SK-N-DZ (cell line): ENCODE data around the gene PLSCR5.

DNA sequence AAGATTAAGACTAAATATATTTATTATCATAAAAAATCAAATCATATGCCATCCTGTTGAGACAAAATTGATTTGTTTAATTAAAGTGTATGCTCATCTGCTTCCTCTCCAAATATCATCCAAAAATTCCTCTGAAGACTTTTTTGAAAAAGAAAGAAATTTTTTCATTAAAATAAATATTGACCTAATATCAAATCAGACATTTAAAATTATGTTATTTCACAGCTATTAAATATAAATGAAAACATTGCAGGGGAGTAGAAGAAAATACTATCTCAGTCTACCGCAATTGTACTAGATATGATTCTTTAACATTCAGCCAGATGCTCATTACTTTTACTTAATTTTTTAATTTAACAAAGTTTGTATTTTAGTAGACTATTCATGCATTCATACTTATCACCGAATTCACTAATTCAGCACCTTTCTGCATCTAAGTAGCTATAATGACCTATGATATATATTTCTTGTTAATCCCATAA, 724.6 kb downstream of the PLOD2 start:
RAMPAGE:
- cytosol, long total RNA: no peak
- nucleus, long total RNA: no peak

GRCh38 chr3:146221294-146221608, 29.7 kb downstream of the PLSCR4 start:
RAMPAGE:
- cytosol, long total RNA: no peak
- nucleus, long total RNA: no peak

GRCh38 chr3:146313782-146314353, 63.0 kb upstream of the PLSCR4 start:
RAMPAGE:
- cytosol, long total RNA: no peak
- nucleus, long total RNA: no peak

DNA sequence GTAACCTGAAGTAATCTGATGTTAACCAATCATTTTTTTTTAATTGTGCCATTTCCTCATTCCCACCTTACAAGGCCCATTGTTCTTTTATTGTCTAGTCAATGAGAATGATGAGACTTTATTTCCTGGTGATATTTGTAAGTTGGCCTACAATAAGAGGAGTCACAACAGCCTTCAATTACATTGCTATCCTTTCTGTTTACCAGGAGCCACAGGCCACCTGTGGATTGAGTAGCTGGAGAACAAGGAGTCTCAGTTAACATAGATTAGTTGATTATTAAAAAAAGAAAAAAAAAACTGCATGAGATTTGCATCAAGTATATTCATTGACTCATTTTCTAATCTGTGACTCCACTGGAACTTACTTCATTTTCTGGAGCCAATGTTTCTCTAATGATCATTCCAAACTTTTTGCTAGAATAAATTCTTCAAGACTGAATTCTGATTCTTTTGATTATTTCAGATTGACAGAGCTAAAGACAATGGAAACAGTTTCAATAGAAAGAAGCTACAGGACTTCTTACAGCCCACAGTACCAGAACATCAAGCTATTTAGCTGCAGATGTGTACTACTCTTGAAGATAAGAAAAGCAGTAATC, 37.4 kb downstream of the PLSCR1 start:
RAMPAGE:
- cytosol, long total RNA: no peak
- nucleus, long total RNA: no peak

DNA sequence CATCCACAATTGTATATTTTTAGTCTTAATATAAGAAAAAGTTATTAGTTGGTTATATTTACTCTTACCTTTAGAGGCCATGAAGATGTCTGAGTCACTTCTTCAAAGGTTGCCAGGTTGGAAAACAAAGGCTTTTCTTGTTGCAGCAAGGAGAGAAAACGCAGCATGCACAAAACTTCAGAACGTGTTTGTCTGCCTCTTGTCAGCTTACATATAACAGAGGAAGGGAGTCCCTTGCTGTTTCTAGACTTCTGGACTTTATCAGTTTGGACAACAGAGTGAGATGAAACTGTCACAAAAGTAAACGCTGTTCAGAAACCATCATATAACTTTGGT, at the start of gene PLSCR5:
TSS of gene PLSCR5 (minus strand) at position 215 of the 336 bp plus-strand sequence.
RAMPAGE:
- cytosol, long total RNA: start-site peak on the minus strand centred at position 125 of the sequence, 12 bp wide, 45 and 53 reads in 2 replicates
- nucleus, long total RNA: no peak

DNA sequence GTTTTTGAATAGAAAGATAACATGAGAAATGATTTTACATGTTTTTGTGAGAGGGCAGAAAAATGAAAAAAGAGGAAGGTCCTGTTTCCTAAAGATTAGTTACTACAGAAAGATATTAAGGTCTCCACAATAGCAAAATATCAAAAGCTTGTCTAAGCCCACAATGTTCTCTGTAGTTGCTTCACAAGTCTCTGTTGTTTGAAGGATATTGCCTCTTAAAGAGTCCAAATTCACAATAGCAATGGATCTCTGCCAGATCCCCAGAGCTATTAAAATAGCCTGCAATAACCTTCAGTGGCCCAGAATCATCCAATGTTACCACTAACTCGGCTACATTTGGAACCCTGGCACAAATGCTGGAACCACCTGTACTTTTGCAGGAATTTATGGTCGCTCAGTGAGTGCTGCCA, 298.6 kb upstream of the PLSCR5 start:
RAMPAGE:
- cytosol, long total RNA: no peak
- nucleus, long total RNA: no peak

DNA sequence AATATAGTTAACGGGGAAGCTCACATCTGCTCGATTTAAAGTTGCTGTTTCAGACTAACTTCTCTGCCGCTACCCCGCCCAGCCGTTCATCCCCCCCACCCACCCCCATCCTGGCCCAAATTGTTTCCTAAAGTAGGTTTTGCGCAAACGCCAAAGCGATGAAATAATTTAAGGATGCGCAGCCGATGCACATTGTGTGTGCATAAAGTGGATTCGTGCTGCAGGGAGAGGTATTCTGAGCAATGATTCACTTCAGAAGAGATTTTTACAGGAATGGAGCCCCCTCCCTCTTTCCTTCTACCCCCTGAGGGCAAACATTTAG, 14.8 kb downstream of the ZIC4 start:
RAMPAGE:
- cytosol, long total RNA: no peak
- nucleus, long total RNA: no peak

DNA sequence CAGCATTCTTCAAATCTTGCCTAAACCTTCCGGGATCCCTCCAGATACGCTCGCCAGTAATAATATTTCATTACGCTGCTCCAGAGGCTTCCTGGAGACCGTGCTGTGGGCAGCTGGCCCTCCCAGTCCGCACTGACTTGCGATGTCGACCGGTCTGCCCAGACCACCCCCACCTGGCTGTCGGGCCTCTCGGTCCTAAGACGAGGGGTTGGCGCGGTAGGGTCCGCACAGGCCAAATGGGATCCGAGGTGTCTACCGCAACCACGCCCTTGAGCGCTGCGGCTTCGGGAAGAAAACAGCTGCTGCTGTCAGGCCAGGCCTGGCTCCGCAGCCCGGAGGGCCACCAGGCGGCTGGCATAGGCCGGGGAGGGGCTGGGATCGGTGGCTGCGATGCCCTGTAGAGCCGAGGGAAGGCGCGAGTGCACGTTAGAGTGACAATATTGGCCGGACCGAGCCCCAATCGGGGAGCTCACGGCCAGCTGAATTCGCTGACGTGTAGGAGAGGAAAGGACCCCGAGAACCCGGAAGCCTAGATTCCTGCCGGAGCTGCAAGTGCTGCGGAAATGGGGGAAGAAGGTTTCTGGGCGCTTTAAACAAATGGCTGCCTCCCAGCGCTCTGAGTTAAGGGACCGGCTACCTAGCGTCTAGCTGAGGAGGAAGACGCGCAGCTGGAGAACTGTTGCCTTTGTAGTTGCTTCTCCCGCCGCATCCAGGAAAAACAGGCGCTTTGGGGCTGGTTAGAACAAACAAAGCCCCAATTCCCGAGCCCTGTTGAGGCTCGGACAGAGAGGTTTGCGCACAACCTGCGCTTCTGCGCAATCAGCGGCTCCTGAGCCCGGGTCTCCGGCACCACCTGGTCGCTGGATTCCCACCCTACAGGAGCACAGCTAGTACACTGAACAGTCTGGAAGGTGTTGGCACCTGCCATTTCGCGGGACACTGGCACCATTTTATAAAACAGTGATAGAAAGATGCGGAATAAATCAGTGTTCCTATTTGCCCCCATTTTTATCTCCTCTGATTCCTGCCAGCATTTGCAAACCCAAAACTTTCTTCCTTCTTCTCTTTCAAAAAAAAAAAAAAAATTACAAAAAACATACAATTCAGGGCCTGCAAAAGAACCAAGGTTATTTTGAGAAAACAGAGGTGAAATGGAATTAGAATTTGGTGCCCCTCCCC, 14.0 kb downstream of the ZIC4 start:
RAMPAGE:
- cytosol, long total RNA: no peak
- nucleus, long total RNA: no peak

GRCh38 chr3:147409069-147409259, 201 bp upstream of the ZIC1 start:
RAMPAGE:
- cytosol, long total RNA: no peak
- nucleus, long total RNA: no peak

DNA sequence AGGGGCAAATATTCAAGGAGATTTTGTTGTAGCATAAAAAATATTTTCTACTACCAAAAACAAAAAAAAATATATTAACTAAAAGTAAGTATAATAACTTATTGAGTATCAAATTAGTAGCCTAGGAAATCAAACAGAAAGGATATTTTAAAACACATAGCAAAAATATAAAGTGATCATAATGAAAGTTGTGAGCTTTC, 150.2 kb upstream of the AGTR1 start:
RAMPAGE:
- cytosol, long total RNA: no peak
- nucleus, long total RNA: no peak

RAMPAGE:
- cytosol, long total RNA: no peak
- nucleus, long total RNA: no peak
These were observed 14.6 kb downstream of the AGTR1 start for GRCh38 chr3:148712261-148712707.

GRCh38 chr3:148727228-148727757, 29.6 kb downstream of the AGTR1 start:
RAMPAGE:
- cytosol, long total RNA: no peak
- nucleus, long total RNA: no peak

RAMPAGE:
- cytosol, long total RNA: no peak
- nucleus, long total RNA: no peak
These were observed 36.8 kb upstream of the CPB1 start for GRCh38 chr3:148790874-148791248.

RAMPAGE:
- cytosol, long total RNA: no peak
- nucleus, long total RNA: no peak
These were observed 12.7 kb downstream of the CPB1 start for GRCh38 chr3:148840094-148840849.

DNA sequence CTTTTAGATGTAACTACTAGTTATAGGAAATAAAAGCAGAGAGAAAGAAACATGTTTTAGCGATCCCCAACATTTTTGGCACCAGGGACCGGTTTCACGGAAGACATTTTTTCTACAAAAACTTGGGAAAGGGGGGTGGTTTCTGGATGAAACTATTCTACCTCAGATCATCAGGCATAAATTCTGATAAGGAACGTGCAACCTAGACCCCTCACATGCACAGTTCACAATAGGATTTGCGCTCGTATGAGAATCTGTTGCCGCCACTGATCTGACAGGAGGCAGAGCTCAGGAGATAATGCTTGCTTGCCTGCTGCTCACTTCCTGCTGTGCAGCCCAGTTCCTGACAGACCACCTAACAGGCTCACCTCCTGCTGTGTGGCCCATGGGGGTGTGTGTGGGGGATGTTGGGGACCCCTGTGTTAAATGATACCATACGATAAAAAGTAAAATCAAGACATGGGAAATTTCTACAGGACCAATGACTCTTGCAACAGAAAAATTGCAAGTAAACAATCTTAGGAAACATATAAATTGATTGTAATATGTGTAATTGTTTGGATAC, 24.0 kb downstream of the CP start:
RAMPAGE:
- cytosol, long total RNA: no peak
- nucleus, long total RNA: no peak

DNA sequence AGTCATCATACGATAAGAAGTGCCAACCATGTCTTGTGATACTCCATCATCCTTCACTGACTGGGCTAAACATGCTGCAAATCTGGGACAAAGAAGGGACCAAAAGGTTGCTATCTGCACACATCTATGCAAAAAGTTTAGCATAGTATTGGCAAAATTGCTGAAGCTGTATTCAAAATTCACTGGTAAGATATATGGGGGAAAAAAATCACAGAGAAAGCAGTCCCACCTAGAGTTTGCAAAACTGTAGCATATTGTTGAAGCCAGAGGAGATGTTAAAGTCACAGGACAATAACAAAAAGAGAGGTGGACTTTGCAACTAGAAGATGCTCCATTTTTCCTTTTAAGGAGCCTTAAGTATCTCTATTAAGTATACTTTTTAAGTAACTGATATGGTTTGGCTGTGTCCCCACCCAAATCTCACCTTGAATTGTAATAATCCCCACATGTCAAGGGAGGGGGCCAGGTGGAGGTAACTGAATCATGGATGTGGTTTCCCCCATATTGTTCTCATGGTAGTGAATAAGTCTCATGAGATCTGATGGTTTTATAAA, 2.6 kb downstream of the CP start:
RAMPAGE:
- cytosol, long total RNA: no peak
- nucleus, long total RNA: no peak

DNA sequence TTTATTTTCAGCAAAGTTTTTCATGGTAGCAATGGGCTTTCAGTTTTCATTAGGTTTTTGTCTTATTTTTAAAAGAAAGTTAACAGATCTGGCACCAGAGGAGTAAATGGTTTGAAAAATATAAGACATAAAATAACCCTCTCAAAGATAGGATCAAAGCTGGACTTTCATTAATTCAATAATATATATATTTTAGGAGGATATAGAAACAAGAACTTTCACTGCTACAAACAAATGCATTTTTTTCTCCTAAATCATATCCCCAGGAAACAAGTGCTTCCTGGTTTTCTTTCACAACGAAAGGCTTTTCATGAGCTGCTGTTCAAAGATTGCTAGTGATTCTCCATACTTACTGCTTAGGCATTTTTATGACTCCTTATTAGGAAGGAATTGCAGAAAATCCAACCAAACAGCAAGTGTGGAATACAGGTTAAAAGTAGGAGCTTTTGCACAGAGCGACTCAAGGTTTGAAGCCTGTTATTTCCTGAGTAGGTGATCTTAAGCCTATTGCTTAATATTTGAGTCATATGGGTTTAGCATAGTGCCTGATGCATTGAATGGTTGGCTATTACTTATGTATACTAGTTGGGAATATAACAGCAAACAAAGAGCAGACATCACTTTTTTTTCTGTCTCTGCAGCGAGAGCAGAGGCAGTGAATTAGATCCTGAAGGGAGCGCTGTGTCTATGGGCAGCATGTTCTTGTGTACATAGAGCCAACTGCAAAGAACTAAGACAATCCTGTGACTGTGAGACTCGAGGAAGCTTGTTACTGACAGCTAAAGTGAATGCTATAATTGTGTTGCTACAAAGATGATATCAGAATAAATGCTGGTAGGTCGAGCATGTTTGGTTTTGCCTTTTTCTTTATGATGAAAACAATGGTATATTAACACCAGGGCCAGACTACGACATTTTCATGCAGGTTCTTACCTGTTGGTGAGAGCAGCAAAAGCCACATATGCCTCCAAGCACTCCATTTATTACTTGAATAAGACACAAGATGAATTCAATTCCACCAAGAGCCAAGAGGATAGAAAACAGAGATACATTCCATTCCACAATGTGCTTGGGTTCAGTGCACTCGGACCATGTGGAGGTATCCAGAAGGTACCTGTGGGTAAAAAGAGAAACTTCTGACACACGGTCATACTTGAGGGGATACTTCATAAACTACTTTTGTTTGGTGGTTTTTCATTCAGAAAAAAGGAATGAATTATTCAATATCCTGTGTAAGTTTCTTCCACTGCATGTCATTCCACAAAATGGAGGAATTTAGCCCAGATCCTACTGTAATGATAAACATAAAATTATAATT, 6.2 kb downstream of the TM4SF1 start:
RAMPAGE:
- cytosol, long total RNA: no peak
- nucleus, long total RNA: no peak

DNA sequence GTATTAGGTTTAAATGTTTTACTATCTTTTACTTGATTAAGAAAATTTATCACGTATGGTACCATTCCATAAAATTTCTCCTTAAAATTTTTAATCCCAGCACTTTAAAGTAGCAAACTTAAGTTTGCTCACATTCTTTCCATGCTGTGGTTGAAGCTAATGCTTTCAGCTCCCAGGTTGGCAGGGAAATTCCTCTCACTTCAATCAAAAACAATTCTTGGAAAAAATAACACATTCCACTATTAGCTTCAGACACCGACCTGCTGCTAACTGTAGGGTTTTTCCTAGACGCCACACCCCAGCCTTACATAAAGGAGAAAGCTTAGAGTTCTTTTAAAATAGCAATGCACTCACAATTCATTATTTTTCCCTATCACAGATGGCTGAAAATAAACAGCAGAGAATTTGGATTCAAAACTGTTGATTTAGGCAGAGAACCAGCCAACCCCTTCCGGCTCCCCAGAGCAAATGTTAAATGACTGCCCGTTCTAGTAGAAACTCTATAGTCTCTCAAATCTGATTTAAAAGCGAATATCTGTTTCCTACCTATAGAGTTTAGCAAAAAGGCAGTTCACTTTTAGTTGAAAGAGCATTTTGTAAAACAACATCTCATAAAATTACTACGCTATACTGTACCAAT, 752 bp downstream of the TM4SF1 start:
RAMPAGE:
- cytosol, long total RNA: no peak
- nucleus, long total RNA: no peak

RAMPAGE:
- cytosol, long total RNA: no peak
- nucleus, long total RNA: no peak
These were observed 23.9 kb upstream of the TM4SF1 start for GRCh38 chr3:149401167-149401943.

GRCh38 chr3:149437721-149438182, 36.7 kb upstream of the TM4SF4 start:
RAMPAGE:
- cytosol, long total RNA: no peak
- nucleus, long total RNA: no peak